ENCODE measurements around the gene HAX1.

- PRO-cap: no peak
These were observed 413 bp upstream of the DENND4B start for GRCh38 chr1:153946966-153947296.

- PRO-cap: no peak
These were observed 19.7 kb downstream of the TPM3 start for GRCh38 chr1:154172140-154172754.

- PRO-cap: bidirectional peak, plus-strand start at chr1:154219624, minus-strand start at chr1:154219623
These were observed 860 bp downstream of the C1orf43 start for GRCh38 chr1:154219470-154219989.

- PRO-cap: no peak
These were observed 13.8 kb downstream of the UBAP2L start for GRCh38 chr1:154234421-154235023.

GRCh38 chr1:154272124-154272848 lies at the start of gene HAX1:
TSS of gene HAX1 (plus strand) at chr1:154272629.
- PRO-cap: bidirectional peak, plus-strand start at chr1:154272641, minus-strand start at chr1:154272401

DNA sequence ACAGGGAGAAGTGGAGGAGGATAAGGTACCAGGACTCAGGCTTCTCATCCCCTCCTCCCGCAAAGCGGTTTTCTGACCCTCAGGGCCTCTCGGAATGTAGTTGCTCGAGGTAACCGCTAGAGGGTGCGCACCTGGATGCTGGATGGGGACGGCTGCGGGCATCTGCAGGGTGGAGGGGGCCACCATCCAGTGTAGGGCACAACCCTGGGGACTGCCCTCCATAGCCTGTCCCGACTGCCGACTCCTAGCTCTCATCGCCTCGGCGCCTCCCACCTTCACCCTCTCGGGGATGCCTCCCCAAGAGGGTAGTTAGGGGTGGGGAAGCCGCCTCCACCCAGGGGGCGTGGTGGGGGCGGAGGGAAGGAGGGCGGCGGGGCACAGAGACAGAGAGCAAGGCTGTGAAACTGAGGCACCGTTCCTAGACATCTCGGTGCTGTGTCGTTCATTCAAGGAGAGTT lies 656 bp upstream of the ATP8B2 start:
- PRO-cap: unidirectional peak, plus-strand start at position 189 of the sequence

GRCh38 chr1:154342695-154343451 lies 17.5 kb downstream of the ATP8B2 start:
- PRO-cap: no peak

DNA sequence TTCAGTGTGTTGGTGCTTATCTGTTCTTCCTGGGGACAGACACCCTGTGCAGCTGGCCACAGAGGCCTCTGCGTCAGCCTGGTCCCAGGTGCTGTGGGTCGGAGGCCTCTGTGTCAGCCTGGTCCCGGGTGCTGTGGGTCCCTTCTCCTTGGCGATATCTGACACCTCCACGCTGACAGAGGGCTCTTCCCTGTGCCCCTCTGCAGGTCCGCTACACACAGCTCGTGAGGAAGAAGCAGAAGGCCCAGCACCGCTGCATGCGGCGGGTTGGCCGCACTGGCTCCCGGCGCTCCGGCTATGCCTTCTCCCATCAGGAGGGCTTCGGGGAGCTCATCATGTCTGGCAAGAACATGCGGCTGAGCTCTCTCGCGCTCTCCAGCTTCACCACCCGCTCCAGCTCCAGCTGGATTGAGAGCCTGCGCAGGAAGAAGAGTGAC lies 23.3 kb downstream of the ATP8B2 start:
- PRO-cap: no peak

- PRO-cap: no peak
These were observed 3.3 kb downstream of the IL6R start for GRCh38 chr1:154408385-154408963.

GRCh38 chr1:154423272-154424116 lies 18.4 kb downstream of the IL6R start:
- PRO-cap: no peak

DNA sequence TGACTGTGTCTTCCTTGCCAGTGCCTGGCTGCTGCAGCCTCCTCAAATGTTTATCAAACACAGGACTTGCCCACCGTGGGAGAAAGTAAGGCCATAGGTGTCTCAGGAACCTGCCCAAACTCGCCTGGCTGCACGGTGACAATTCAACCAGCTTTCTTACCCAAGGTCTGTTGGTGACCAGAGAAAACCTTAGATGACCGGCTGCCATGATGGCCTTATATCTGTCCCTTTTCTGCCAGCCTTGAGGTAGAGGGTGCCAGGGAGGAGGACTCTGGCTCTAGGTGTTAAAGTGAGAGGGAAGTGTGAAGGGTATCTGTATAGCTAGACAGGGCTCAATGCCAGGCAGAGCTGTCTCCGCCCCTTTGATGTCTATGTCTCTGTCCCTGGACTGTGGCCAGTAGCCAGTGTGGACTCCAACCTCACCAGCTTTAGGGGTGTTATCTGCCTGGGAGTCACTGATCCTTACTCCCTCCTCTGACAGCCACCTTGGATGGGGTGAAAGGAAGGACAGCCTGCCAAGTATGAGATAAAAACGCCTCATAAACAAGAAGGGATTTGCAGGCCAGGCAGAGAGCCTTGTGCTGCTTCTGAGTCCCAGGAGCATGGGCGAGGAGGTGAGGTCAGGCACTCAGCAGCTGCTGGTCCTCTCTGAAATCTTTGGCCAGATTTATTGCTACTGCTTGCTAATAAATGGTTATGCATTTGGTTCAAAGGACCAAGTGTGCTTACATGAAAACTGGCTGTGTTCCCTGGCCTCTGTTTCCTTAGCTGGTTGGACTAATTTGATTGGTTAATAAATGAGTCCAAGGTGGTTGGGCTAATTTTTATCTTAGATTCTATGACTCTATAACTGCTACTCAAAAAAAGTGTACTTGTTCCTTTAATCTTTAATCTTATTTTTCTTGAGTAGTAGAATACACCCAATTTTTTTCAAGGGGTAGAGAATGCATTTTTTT lies 22.5 kb downstream of the IL6R start:
- PRO-cap: no peak

DNA sequence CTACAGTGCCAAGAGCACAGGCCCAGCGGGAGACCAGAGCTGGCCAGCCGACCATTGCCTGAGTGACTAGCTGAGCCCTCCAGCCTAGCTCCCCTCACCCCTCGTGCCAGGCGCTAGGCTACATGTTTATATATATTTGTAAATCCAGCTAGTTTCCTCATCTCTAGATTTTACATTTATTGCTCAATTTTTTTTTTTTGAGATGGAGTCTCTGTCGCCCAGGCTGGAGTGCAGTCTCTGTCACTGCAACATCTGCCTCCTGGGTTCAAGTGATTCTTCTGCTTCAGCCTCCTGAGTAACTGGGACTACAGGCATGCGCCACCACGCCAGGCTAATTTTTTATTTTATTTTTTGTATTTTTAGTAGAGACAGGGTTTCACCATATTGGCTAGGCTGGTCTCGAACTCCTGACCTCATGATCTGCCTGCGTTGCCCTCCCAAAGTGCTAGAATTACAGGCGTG lies 28.4 kb downstream of the IL6R start:
- PRO-cap: no peak

GRCh38 chr1:154463545-154464085 lies 38.4 kb upstream of the TDRD10 start:
- PRO-cap: no peak

DNA sequence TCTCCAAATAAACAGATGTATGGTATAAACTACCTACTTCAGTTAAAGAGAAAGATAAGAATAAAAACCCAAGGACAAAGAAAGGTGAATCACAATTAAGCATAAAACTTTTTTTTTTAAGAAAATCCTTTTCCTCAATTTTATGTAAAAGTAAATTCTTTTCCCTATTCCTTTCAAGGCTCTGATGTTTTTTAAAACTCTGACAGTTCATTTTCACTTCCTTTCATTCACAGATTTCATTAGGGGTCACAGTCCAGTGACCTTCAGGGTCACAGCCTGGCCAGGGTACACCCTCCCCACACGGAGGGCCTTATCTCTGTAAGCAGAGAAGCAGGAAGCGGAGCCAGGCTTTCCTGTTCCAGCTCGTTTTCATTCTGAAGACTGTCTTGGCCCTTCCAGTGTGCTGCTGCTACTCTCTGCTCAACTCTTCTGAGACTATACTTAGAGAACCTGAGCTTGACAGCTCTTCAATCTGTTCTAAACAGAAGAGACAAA lies 5.1 kb upstream of the TDRD10 start:
- PRO-cap: no peak

DNA sequence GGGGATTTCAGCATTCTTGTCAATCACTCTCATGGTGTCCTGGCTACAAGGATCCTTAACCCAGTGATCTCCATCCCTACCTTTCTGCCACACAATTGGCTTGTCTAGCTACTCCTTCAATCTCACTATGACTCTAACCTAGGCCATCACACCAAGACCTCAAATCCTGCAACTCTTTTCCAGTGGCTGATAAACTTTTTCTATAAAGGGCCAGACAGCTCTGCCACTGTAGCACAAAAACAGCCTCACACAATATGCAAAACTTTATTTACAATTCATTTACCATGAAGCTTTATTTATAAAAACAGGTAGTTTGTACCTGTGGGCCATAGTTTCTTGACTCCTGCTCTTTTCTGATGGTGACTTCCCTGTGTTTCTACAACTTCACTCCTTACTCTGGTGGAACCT lies 4.1 kb downstream of the ADAR start:
- PRO-cap: no peak

GRCh38 chr1:154760153-154761046 lies 109.7 kb downstream of the KCNN3 start:
- PRO-cap: no peak

DNA sequence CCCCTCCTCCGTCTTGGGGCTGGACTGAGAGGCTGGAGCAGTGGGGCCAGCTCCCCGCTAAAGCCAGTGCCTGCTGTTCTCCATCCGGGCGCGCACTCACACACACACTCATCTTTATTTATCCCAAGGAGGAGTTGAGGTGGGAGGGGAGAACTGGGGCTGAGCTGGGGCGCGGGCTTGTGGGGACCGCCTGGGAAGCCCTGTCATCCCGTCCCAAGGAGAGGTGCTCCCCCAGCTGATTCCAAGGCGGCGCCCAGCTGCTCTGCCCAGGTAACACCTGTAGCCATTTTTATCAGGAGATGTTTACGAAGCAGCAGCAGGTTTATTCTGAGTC lies 2.1 kb downstream of the KCNN3 start:
- PRO-cap: no peak

- PRO-cap: unidirectional peak, plus-strand start at chr1:155012414
These were observed 9.5 kb downstream of the ZBTB7B start for GRCh38 chr1:155011918-155012597.

DNA sequence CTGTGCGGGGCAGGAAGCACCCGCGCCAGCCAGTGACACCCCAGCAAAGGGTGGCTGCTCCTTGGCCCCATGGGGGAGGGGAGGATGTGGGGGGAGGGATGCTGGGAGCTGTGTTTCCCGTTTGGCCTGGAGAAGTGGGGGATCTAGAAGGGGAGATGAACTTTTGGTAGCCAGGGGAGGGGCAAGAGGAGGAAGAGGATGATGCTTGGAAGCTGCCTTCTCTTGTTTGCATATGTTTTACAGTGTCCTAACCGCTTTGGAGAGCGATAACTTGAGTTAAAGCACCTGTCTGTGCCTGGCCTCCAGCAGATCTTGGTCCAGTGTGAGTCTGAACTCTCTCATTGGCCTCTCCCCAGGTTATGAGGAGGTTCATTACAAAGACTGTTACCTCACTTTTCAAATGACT lies 11.2 kb downstream of the ZBTB7B start:
- PRO-cap: no peak

DNA sequence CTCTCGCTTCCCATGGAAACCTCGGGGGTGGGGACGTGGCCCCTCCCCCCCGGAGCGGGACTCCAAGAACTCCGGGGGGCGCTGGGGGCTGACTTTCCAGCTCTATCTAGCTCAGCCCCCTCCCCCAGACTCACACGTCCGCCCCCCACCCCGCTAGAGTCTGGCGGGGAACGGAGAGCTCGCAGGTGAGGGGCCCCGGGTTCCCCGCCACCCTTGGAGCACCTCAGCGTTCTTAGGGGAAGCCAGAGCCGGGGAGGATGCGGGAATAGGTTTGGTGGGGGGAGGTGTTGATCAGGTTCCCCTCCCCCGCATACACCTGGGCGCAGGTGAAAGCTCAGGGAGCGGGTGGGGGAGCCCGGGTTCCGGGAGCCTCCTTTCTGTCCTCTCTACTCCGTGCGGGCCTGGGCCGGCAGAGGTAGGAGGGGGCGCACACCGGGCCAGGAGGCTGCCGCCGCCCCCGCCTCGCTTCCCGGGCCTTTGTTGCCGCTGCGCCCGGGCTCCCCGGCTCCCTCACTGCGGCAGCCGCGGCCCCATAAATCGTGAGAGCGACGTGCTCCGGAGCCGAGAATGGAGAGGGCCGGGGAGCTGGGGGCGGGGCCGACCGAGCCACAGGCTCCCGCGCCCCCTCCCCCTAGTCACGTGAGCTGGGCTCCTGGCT lies 1.9 kb downstream of the EFNA3 start:
- PRO-cap: bidirectional peak, plus-strand start at position 156 of the sequence, minus-strand start outside the sequence; unidirectional peak, plus-strand start at position 329 of the sequence; unidirectional peak, minus-strand start at position 411 of the sequence; unidirectional peak, minus-strand start at position 575 of the sequence

All from H9 (cell line).